Mononuclear cell (primary cell): ENCODE measurements around a stretch of chr3.

DNA sequence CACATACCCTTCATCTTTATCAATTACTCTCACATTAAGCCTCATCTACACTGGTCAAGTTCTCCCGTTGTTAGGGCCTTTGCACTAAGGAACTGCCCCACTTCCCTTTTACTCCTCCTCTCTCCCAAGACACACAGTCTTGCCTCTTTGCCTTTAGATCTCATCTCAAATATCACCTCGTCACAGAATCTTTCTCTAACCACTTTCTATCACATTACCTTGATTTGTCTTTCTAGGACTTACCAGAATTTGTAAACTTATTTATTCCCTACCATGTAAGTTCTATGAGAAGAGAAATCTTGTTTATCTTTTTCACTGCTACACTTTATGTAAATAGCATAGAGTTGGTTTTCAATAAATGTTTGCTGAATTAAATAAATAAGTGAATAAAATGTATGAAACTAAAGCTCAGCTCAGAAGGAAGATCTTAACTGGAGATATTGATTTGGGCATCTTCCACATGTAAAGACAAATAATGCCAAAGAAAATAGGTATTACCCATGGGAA is 117.5 kb downstream of the TMCC1 start:
- RRBS, result no CpG with 5 or more reads among the region's 2 CpGs

DNA sequence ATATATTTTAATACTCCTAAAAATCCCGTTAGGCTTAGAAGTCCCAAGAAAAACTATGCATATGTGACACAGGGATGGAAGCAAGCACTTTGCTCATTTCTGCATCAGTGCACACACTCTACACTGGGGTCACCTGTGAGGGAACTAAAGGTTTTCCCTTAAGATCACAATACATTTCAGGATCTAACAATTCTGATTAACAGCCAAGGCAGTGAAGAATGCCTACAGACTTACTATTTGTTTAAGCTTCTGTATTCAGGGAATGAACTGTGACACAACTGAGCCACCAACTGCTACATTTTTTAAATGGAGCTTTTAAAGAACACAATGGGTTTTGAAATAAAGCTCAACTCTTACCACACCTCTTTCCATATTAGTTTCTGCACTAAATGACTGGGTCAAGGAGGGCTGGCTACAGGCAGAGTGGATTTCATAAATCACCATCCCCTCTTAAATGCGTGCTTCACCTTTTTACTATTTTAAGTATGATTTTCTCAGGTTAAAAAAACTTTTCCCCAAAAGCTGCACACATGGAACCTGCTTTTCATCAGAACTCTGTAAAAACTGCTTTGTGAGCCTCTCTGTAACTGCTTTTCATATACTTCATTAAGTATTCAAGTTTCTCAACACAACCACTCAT is 100.2 kb downstream of the TMCC1 start:
- RRBS, result no CpG with 5 or more reads among the region's 2 CpGs

- RRBS, result no CpG with 5 or more reads among the region's 6 CpGs
These were observed 42.0 kb downstream of the ALG1L2 start for GRCh38 chr3:130123619-130123999.

DNA sequence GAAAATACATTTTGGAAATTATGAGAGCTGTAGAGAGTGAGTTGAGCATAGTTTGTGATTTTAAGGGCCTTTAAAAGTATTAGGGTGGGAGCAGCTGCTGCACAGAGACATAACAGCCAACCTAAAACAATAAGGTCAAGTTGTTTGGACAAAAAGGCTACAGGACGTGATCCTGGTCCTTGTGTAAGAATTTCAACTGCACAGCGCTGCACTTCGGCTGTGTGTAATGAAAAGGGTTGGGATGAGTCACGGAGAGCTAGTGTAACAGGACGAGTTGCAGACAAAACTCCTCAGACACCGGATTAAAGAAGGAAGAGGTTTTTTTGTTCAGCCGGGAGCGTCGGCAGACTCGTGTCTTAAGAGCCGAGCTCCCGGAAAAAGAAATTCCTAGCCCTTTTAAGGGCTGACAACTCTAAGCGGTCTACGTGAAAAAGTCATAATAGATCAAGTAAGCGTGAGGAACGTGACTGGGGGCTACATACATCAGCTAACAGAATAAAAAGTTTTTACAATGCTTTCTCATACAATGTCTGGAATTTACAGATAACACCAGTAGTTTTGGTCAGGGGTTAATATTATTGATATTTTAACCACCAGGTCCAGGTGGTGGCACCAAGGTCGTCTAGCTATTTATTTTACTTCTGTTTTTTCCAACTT is 59.1 kb downstream of the ALG1L2 start:
- RRBS, result no CpG with 5 or more reads among the region's 17 CpGs

DNA sequence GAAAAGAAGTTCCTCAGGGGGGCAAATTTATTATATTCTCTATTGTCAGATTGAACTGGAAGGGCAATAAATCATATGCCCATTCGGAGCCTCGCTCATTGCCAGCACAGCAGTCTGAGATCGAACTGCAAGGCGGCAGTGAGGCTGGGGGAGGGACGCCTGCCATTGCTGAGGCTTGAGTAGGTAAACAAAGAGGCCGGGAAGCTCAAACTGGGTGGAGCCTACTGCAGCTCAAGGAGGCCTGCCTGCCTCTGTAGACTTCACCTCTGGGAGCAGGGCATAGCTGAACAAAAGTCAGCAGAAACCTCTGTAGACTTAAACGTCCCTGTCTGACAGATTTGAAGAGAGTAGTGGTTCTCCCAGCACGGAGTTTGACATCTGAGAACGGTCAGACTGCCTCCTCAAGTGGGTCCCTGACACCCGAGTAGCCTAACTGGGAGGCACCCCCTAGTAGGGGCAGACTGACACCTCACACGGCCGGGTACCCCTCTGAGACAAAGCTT is 61.7 kb upstream of the ATP2C1 start:
- RRBS, result no CpG with 5 or more reads among the region's 12 CpGs

- RRBS, result no CpG with 5 or more reads among the region's 6 CpGs
These were observed 796 bp downstream of the ASTE1 start for GRCh38 chr3:131025903-131026154.

DNA sequence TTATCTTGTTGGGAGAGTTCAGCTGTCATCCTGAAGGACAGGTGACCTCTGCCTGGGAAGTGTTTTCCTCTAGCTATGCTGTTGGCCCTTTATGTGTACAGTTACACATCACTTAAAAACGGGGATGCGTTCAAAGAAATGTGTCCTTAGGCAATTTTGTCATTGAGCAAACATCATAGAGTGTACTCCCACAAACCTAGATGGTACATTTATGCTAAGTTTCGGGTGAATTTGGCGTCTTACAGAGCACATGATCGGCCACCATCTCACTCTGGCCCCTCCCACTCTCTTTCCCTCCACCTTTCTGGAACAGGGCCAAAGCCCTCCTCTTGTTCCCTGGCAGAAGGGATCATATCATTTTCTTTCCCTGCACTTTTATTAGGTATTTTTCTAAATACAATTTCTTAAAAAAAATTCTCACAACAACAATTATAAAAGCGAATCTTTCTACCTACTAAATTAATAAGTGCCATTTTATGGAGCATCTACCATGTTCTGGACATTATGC is 164.1 kb upstream of the NUDT16 start:
- RRBS, result no CpG with 5 or more reads among the region's 6 CpGs

DNA sequence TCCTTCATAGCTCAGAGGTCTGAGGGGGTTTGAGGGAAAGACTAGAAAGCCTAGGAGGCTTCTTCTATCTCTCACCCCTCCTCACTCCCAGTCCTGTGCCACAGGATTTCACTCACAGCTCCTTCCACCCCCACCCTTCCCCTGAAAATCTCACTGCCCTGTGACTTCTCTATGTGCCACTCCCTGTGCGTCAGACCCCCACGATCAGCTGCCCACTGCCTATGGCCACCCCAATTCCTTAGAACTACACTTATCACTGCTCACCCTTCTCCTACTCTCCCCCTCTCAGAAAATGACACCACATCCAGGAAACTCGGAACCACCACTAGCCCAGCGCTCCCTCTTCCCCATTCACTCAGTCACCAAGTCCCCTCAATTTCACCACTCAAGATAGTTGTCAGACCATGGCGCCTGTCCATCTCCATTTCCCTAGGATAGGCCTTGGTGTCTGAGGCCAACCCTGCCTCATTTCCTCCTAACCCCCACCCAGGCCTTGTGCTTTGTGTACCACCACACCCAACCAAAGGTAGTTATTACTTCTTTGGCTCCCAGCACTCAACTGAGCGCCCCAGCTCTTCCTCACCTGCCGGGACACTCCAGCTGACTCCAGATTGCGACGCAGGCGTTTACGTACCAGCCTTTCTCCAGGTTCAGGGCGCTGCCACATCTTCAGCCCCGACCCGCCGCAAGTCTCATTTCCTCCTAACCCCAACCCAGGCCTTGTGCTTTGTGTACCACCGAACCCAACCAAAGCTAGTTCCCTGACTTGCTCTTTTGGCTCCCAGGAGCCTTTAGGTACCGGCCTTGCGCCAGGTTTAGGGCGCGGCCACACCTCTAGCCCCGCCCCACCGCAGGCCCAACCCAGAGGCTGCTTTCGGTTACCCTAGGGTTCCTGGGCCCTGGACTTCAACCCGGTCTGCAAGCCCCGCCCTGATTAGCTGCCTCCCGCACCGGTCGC is 596 bp upstream of the NUDT16 start:
- RRBS, result under 1% methylated on average over 7 of the region's 28 CpGs

DNA sequence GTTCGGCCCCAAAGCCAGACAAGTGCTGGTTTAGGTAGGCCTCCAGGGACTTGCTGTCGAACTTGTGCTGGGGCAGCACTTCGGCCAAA is 131 bp downstream of the ACAD11 start:
- RRBS, result no CpG with 5 or more reads among the region's 3 CpGs

DNA sequence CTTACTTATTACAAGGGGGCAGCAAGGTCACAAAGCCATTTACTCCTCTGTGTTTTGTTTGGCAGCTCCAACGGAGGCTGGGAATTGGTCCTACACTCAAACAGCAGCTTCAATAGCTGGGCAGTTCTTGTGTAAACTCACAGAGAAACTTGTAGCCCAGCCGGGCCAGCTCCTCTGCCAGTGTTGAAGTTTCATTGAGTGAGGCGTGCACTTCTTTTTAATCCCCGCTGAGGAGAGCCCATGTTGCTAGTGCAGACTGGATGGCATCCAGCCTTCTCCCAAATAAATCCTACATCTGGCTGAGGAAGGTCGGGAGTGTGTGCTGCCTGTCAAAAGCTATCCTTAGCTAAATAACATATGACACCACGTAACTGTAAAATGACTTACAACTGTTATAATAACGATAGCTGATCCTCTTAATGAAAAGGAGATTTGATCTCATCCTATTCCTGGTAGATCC is 59.6 kb downstream of the BFSP2 start:
- RRBS, result no CpG with 5 or more reads among the region's 7 CpGs

DNA sequence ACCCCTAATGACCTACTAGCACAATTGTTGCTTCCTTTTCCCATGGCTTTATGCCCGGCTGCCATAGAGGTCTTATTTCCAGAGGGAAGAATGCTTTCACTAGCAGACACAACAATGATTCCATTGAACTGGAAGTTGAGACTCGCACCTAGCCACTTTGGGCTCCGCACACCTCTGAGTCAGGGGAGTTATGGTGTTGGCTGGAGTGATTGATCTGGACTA is 60.7 kb upstream of the CDV3 start:
- RRBS, result no CpG with 5 or more reads among the region's 3 CpGs

- RRBS, result no CpG with 5 or more reads among the region's 2 CpGs
These were observed 37.7 kb upstream of the CDV3 start for GRCh38 chr3:133535732-133536325.

DNA sequence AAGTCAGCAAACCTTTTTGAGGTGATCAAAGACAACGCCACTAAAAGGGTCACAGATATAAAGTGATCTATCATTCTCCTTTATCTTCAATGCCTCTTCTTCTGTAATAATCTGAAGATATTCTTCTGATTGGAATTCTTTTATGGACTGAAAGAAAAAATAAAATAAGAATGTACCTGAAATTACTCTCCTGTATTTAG is 2.8 kb downstream of the TOPBP1 start:
- RRBS, result no CpG with 5 or more reads among the region's 1 CpG

- RRBS, result 9% methylated on average over 30 of the region's 42 CpGs
These were observed 12.6 kb upstream of the TOPBP1 start for GRCh38 chr3:133674255-133674770.

DNA sequence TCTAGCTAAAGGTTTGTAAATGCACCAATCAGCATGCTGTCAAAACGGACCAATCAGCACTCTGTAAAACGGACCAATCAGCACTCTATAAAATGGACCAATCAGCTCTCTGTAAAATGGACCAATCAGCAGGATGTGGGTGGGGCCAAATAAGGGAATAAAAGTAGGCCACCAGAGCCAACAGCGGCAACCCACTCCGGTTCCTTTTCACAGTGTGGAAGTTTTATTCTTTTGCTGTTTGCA is 13.9 kb upstream of the TF start:
- RRBS, result no CpG with 5 or more reads among the region's 4 CpGs

DNA sequence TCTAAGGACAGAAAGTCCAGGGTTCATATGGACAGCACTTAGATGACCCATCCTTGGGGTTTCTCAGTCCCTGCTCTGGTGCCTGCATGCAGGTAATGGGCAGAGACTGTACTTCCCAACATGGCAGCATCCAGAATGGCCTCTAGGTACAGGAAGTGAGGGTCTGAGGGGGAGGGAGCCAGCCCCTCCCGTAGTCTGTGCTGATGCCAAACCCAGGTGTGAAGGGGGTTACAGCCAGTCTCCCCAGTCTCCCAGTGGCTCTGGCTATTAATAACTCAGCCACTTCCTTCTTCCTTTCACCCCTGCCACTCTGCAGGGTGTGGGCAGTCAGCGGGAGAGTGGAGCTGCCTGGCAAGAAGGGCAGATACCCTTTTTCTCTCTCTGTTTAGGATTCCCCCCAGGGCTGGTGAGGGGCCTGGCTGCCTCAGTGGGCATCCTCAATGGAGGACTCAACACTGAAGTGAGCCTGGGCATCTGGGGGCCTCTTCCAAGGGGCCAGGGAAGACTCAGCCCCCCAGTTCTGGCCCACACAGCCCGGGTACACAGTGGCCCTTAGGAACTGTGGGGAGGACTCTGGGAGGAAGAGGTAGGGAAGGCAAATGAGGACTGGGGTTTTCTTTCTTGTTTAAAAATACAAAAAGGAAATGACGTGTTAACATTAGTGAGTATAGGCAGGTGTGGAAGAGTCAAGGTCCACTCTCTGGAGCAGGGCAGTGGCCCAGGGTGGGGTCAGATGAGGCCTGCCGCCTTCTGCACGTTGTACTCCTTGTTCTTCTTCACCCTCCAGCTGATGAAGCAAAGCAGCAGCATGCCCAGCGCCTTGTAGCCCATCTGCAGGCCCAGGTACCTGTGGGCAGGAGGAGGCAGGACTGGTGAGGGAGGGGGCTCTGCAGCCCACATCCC is 38.6 kb upstream of the RAB6B start:
- RRBS, result no CpG with 5 or more reads among the region's 7 CpGs

DNA sequence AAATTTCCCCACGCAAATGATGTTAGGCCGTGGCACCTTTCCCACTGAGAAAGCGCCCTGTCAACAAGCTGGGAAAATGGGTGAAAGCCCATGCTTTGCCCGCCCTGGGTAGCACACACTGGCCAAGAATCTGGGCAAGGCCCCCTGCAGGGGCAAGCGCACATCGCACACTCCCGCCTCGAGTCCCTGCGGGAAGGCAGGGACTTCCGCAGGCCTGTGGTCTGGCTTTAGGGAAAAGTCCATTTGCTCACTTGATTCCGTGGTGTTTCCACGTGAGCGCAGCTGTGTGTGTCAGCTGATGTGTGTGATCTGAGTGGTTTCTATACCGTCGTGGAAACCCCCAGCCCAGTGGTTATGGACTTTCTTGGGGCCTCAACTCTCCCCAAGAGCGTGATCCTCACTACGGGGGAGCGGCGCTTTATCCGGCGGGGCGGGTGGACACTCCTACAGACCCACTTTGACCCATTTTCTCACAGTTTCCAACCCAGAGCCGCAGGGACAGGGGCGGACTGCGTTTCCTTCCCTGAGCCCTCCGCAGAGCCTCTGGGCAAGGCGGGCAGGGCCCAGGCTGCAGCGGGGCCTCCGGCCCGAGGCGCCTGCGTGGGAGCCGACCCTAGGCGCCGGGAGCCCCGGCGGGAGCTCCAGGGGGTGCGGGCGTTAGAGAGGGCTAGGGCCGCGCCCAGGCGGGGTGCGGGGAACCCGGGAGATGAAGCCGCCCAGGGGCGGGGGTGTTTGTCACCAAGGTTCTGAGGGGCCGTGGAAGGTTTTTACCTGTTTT is 61.6 kb downstream of the AMOTL2 start:
- RRBS, result 3% methylated on average over 16 of the region's 47 CpGs

DNA sequence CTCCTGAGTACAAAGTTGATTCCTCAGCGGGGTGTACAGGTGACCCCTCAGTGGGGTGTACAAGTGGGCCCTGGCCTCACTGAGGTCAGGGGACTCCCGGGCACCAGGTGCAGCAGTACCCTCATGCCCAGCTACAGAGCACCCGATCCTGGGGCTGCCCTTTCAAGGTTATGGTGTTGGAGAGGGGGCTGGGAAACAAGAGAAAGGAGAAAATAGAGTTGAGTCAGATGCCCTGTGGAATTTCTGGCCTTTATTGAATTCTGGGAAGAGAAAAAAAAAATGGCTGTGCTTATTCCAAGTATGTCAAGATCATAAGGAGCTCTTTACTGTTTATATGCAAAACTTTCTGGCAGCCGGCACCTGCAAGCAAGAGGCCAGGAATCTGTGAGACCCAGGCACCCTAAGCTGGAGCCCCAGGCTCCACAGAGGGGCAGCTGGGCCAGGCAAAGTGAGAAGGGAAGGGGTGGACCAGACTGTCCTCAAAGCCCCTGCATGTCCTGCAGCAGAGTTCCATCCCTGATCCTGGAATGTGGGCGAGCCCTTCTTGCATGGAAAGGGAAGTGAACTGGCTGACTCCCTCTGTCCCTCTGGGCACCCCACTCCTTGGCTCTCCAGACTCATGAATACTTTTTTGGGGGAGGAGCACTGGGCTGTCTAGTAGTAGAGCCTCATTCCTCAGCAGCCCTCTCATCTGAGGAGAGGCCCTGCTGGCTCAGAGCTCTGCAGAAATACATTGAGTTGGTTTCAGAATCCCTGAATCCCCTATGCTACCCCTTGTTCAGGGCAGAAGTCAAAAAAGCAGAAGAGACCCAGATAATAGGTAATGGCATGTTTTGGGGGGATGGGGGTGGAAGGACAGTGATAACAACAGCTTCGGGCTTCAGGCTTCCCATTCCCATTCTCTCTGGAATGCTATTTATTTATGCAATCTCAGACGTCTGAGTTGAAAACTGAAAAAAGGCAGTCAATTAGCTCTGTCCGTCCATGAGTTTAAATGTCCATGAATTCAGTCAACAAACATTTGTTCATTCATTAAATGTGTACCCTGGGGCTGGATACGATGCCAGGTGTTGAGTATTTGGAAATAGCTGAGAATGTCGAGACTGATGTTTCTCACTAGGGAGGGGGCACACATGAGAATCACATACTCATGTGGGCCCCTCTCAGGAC is 42.8 kb downstream of the AMOTL2 start:
- RRBS, result no CpG with 5 or more reads among the region's 10 CpGs

- RRBS, result no CpG with 5 or more reads among the region's 3 CpGs
These were observed 39.4 kb downstream of the AMOTL2 start for GRCh38 chr3:134334727-134335368.

GRCh38 chr3:134363817-134364990 is 10.0 kb downstream of the AMOTL2 start:
- RRBS, result 3% methylated on average over 21 of the region's 44 CpGs